Mesangial cell (primary cell): ENCODE measurements around a stretch of chr3.

- RAMPAGE, long total RNA, result no peak
Measured at GRCh38 chr3:14804216-14804685, 14.5 kb upstream of the FGD5 start.

- RAMPAGE, long total RNA, result no peak
Measured at GRCh38 chr3:14941532-14942317, 5.7 kb upstream of the NR2C2 start.

DNA sequence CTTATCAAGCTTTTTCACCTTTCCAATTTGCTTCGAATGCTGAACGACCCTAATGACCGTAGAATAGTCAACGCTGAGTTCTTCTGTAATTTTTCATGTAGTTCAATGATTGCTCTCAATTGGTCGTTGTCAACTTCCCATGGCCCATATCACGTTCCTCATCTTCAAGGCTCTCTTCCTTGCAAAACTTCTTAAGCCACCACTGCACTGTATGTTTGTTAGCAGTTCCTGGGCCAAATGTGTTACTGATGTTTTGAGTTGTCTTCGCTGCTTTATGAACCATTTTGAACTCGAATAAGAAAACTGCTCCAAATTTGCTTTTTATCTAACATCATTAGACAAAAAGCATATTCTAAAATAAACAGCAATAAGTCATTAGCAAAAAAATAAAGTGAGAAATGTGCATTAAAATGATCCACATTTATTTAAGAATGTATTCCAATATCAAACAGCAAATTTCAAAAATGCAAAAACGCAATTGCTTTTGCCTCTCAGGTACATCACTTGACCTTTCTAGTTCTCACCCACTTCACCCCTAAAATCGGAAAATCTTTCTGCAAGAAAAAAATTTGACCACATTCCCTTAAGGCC, 1.5 kb upstream of the NR2C2 start:
- RAMPAGE, long total RNA, result no peak

DNA sequence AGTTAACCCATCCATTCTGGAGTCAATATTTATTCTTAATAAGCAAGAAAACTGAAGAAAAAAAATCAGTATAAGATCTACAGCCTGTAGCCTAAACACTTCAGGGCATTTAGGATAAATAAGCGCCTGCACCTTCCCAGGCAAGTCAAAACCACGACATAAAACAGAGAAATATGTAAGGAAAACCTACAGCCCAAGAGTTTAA, 878 bp upstream of the NR2C2 start:
- RAMPAGE, long total RNA, result no peak

- RAMPAGE, long total RNA, result no peak
Measured at GRCh38 chr3:14946808-14947034, 662 bp upstream of the NR2C2 start.

DNA sequence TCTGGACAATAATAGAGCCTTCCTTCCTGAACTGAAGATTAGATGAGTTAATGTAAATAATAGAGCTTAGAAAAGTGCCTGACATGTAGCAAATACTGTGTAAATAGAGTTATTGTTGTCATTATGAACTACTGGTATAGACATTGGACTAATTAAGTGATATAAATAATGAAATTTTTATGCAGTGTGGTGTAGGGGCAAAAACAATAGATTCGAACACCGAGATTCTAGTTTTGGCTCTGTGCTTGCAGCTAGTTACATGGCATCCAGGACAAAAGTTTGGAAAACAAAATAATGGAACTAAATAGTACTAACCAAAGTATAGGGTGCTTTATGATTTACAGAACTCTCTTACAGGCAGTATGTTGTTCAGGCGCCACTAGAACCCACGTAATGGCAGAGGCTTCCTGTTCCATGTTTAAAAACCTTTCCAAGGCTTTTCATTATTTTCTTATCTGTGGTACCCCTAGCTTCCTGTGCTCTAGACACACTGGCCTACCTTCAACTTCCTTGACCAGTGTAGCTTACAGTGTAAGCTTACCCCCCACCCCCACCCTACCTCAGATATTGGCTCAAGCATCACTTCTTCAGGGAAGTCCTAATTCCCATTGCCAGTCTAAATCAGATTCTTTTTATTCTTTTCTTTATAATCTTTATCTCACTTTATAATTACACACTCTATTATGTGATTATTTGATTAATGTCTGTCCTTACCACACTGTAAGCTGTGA, 2.8 kb downstream of the NR2C2 start:
- RAMPAGE, long total RNA, result no peak

DNA sequence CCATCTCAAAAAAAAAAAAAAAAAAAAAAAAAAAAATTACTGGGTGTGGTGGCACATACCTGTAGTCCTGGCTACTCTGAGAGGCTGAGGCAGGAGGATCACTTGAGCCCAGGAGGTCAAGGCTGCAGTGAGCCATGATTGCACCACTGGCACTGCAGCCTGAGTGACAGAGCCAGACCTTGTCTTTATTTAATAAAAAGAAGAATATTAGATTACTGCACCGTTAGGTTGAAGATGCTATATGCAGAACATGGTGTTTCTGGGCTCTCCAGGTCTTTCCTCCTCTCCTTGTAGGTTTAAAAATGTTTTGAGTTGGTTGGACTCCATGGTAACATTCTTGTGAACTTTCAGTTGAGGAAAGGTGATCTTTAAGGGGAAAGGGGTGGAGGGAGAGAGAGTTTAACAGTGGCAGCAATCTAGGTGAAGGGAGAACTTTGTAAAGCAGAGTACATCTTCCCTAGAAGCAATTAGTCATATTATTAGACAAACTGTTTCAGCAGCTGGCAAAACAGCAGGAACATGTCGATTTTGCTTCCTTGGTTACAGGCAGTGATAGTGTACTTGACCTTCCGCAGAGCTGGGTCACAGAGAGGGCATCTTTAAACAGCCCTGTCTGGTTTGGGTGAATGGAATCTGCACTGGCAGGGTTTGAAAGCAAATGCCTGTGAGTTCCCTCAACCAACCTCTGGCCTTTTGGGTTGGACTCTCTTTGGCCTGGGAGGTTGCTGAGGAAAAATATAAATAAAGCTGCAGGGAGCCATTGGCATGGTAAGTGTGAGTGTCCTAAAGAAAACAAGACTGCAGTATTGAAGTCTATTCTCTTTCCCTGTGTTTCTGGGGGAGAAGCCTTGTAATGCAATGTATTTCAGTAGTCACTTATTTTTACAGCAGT, 42.8 kb downstream of the NR2C2 start:
- RAMPAGE, long total RNA, result no peak

DNA sequence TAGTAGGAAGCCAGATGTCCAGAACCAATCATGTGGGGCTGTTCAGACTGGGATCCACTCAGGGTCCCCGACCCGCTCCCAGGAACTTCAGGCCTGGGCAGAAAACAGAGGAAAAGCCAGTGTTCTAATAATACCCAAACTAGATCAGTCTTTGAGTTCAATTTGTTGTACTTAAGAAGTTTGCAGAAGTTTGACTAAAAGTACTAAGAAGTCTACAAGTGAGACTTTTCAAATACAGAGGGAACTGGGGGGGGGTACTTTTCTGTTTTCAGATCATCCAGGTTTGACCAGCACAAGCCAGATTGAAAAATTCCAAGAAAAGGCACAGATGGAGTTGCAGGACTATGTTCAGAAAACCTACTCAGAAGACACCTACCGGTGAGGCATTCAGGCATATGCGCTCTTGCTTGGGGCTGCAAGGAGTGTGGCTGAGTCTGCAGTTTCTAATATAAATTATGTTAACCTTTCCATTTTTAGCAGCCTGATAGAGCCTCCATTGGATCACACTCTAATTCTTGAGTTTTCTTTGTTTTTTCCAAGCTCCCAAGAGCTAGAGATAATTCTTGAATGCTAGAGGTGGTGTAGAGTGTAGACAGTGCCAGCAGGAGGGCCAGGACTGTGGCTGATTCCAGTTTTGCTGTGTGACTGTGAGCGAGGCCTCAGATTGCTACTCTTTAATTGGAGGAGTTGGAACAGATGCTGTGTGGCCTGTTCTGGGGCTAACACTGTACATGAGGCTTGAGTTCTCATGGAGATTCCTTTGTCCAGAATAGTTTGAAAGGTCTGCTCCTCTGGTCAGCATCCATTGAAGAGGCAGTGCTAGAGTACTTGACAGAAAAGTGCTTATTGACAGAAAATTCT, 26.0 kb downstream of the MRPS25 start:
- RAMPAGE, long total RNA, result no peak

GRCh38 chr3:15052162-15052662, 12.9 kb downstream of the MRPS25 start:
- RAMPAGE, long total RNA, result no peak

DNA sequence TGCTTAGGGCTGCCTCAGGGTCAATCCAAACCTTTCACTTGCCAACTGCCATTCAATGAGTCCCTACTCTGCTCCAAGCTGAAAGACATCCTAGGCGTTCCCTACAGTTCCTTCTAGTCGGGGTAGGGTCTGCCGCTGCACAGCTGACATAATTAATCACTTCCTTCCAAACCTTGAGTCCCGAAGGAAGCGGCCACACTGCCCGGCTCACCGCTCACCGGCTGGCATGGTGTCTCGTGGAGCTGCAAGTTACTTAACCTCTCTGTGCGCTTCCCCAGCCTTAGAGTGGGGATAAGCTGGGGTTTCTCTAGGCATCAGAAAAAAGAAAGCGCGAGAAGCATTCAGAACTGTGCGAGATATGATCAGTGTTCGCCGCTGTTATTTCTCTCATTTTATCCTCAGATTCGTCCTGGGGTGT, 828 bp downstream of the MRPS25 start:
- RAMPAGE, long total RNA, result no peak

- RAMPAGE, long total RNA, result no peak
Measured at GRCh38 chr3:15102884-15103371, 4.0 kb upstream of the RBSN start.

GRCh38 chr3:15207022-15207455, 993 bp downstream of the CAPN7 start:
- RAMPAGE, long total RNA, result no peak

DNA sequence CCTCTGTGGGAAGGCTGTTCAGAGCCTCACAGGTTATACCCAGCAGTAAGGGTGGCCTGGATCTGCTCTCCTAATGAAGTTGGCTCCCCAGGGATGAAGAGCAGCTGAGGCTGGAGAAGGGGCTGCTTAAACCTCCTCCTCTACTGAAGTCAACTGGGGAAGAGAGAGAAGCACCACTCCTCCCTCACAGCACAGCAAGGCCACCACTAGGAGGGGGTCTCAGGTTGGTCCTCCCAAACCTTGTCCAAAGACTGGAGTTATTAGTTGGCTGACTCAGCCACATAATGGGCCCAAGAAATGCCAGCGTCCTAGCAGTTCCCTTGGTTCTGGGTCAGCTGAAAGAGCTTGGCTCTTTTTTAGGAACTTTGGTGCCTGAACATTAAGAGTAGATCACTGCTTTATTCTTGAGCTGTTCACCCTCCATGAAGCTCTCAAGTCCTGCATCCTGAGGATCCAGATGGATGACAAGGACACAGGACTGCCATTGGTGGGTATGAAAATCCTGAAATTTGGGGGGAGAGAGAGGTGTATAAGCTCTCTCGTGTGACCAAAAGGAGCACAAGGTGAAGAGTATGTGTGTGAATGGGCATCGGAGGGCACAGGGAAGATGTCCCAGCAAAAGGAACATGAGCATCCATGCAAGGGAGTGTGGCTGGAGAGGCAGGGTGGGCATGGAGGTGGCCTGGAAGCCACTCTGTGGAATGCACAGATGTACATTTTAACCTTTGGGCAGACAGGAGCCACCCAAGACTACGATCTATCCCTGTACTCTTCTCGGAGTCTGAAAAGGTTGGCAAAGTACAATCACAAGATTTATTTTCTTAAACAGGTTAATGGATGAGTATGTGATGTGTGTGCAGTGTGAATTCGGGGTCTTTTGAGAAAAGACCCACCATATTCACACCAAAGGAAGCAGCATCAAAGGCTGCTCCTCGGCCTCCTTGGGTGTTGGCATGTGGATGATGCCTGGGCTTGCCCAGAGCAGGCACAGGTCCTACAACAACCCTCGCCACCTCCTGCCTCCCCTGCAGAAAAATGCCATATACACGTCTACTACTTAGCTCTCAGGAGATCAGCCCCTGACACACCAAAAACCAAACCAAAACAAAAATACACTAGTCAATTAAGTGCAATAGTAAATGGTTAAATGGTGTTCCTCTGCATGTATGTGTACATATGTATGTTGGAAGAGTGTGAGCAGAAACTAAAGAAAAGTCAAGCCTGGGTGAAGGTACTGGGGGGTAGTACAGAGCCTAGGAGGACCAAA, 54.5 kb downstream of the CAPN7 start:
- RAMPAGE, long total RNA, result no peak

DNA sequence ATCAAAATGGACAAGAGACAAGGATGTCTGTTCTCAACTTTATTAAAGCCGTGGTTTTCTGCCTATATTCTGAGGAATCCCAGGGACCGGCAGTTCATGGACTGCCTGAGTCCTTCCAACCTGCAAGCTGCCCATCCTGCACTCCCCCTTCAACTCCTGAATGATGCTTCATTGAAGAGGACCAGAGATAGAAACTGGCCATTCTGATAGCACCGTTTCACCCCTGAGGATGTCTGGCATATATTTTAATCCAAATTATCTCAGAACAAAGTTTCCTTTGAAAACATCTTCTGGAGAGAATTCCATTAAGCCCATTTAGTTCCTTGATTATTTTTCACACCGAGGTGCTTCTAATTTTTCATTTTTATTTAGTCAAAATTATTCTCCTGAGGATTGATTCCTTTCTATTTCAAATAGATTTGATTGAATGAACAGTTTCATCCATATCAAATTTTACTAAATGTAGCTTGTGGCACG, 54.0 kb downstream of the SH3BP5 start:
- RAMPAGE, long total RNA, result no peak

DNA sequence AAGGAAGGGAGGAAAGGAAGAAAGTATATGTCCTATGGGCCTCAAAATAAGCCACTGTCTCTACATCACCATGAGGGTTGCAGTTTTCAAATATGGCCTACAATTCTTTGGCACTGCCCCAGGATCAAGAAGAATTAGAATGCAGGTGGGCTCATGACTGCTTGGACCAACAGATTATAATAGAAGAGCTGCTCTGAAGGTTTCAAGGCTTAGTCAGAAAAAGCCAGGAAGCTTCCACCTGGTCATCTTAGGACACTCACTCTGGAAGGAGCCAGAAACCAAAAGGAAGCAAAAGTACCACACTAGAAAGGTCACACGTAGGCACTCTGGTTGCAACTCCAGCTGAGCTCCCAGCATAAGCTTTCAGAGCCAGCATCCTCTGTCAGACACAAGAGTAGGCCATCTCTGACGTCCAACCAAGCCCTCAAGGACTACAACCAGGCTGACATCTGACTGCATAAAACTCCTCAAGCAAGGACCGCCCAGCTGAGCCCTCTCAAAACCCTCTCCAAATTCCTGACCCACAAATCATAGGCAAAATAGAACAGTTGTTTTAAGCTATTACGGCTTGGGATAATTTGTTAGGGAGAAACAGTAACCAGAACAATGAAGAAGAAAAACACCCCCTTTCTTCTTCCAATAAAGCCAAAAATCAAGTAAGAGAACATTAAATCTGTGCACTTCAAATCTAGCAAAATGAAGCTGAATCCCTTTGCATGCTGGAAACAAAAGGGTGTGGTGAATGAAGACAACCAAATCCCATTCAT, 12.8 kb downstream of the SH3BP5 start:
- RAMPAGE, long total RNA, result no peak

DNA sequence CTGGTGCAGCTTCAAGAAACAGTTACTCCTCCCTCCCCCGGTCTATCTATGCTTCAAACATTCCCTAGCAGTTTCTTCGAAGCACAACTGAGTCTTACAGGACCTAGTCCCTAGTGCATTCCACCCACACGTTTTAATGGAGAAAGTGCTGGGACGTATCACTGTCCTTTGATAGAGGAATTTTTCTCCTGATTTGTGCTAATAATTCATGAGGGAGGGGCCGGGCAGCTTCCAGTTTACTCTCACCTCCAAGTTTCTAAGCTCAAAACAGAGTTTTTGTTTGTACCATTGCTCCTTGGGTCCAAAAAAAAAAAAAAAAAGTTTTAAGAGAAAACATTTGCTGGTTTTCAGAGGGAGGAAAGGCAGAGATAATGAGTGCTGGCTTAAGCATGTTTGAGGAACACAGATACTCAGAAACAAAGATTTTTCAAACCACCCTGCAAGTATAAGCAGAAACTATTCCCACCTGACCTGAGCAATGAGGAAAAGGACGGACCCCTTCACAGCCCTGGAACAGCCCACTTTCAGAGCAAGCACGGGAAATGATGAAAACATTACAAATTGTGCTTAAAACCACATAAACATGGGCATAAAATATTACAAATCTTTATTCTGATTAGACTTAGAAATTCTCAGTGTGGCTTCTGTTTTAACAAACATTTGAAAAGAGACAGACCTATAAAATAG, 7.7 kb downstream of the SH3BP5 start:
- RAMPAGE, long total RNA, result no peak

- RAMPAGE, long total RNA, result no peak
Measured at GRCh38 chr3:15332986-15333768, 791 bp upstream of the SH3BP5 start.

GRCh38 chr3:15360625-15361265, 28.4 kb upstream of the SH3BP5 start:
- RAMPAGE, long total RNA, result no peak

GRCh38 chr3:15428392-15429223, 1.2 kb downstream of the EAF1 start:
- RAMPAGE, long total RNA, result no peak

DNA sequence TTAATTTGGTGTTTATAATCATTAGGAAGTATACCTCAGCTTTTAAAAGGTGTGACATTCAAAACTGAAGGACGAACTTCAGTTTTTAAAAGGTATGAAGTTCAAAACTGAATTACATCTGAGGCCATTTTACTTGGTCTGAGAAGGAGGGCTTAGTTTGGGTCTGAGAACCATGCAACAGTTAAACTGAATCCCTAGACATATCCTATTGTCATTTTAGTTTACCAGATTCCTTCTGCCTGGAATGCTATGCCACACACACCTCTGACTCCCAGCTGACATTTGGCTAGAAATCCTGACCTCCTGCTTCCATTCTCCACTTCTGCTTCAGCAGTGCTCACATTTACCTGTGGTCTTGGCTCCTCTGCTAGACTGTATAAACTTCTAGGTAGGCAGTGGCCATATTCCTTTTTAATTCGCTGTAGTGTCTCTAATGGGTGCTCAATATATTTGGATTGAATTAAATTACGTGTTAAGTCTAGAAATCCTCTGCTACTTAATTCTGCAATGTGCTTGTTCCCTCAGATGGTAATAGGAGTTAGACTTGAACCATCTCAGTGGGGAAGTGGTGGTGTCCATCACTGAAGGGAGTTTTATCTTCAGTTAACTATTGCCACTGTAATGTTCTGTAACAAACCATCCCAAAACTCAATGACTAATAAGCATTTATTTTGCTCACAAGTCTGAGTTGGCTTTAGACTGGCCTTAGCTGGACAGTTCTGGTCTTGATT, 15.5 kb downstream of the EAF1 start:
- RAMPAGE, long total RNA, result no peak